Endodermal cell (in vitro differentiated cells): ENCODE measurements around the genes BNIPL, C1orf56, TMOD4, TUFT1, SNX27 and TDRKH.

- PRO-cap = no peak
Observed at GRCh38 chr1:151000258-151000938, 6.3 kb downstream of the MINDY1 start.

GRCh38 chr1:151036333-151036912 is at the start of gene BNIPL:
Gene BNIPL, plus strand, starts transcription at chr1:151036586.
- PRO-cap = no peak

- PRO-cap = bidirectional peak, plus-strand start at chr1:151047751, minus-strand start at chr1:151047651; bidirectional peak, plus-strand start at chr1:151048046, minus-strand start at chr1:151048009; bidirectional peak, plus-strand start at chr1:151048674, minus-strand start at chr1:151048370
Observed at GRCh38 chr1:151047561-151048466, at the start of gene C1orf56. Gene C1orf56, plus strand, starts transcription at chr1:151047751.

GRCh38 chr1:151145561-151146521 is 590 bp downstream of the SEMA6C start:
- PRO-cap = unidirectional peak, plus-strand start at chr1:151145812; unidirectional peak, plus-strand start at chr1:151145847; unidirectional peak, plus-strand start at chr1:151146425

- PRO-cap = no peak
Observed at GRCh38 chr1:151175828-151176330, at the start of gene TMOD4. Gene TMOD4, minus strand, starts transcription at chr1:151175981.

- PRO-cap = no peak
Observed at GRCh38 chr1:151251656-151252054, 2.9 kb upstream of the PSMD4 start.

GRCh38 chr1:151283062-151283215 is 840 bp downstream of the ZNF687 start:
- PRO-cap = no peak

DNA sequence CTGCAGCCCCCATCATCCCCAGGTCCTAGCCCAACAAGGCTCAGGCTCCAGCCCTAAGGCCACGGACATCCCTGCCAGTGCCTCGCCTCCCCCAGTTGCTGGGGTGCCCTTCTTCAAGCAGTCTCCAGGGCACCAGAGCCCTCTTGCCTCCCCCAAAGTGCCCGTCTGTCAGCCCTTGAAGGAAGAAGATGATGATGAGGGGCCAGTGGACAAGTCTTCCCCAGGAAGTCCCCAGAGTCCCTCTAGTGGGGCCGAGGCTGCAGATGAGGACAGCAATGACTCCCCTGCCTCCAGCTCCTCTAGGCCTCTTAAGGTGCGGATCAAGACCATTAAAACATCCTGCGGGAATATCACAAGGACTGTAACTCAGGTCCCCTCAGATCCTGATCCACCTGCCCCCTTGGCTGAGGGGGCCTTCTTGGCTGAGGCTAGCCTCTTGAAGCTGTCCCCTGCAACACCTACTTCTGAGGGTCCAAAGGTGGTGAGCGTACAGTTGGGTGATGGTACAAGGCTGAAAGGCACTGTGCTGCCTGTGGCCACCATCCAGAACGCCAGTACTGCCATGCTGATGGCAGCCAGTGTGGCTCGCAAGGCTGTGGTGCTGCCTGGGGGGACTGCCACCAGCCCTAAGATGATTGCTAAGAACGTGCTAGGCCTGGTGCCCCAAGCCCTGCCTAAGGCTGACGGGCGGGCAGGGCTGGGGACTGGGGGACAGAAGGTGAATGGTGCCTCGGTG is 5.0 kb downstream of the ZNF687 start:
- PRO-cap = no peak

- PRO-cap = bidirectional peak, plus-strand start at chr1:151328291, minus-strand start at chr1:151328138
Observed at GRCh38 chr1:151327933-151328434, 768 bp upstream of the PI4KB start.

- PRO-cap = no peak
Observed at GRCh38 chr1:151401710-151402213, 2.4 kb downstream of the PSMB4 start.

DNA sequence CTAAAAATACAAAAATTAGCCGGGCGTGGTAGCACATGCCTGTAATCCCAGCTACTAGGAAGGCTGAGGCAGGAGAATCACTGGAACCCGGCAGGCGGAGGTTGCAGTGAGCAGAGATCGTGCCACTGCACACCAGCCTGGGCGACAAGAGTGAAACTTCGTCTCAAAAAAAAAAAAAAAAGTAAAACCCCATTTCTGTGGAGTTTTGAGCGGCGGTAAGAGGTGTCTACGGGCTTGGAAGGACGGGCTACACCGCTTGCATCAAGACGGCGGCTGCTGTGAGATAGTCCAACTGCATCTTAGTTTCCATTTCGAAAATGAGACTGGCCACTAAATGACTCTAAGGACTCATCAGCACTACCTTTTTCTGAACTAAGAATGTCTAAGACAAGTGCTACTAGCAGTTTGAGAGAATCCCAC is 1.5 kb downstream of the POGZ start:
- PRO-cap = no peak

- PRO-cap = no peak
Observed at GRCh38 chr1:151526627-151527207, 13.4 kb upstream of the TUFT1 start.

DNA sequence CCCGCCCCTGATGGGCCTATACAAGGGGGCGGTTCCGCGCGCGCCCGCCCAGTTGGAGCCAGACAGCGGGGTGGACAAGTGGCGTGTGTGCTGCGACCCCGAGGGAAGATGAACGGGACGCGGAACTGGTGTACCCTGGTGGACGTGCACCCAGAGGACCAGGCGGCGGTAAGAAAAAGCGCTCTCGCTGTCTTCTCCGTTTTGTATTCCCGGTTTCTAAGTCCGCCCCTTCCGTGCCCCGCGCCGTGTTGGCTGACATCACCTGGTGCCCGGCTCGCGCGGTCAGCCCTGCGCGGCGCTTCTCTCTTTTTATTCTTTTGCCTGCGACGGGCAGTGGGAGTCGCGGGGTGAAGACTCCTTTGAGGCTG is at the start of gene TUFT1:
Gene TUFT1 (plus strand): TSS at position 51 of the 368 bp plus-strand sequence.
- PRO-cap = bidirectional peak, plus-strand start at position 51 of the sequence, minus-strand start outside the sequence

DNA sequence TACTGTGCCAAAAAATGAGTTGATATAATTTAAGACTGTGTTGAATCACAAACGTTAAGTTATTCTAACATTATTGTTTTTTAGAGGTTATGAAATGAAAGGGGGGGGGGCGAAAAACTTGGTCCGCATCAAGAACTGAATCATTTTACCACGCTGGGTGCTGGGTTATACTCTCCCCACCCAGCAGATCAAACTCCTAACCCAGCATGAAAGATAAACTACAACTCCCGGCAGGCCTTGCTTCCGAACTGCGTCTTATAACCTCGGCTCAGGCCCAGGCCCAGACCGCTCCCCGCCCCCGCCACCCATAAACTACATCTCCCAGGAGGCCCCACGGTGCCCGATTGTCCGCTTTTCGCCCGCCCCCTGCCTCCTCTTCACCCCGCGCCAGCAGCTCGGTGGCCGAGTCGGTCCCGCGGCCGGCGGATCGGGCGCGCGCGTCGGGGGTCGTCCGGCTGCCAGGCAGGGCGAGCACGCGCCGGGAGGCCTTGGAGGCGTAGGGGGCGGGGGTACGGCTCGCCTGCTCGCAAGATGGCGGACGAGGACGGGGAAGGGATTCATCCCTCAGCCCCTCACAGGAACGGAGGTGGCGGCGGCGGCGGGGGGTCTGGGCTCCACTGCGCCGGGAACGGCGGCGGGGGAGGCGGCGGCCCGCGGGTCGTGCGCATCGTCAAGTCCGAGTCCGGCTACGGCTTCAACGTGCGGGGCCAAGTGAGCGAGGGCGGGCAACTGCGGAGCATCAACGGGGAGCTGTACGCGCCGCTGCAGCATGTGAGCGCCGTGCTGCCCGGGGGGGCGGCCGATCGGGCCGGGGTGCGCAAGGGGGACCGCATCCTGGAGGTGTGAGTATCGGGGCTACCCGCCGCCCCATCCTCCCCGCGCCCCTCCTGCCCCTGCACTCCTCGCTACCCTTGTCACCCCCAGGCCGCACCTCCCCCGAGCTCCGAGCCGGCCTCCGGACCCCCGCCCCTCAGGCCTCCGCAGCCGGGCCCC is at the start of gene SNX27:
Gene SNX27 (plus strand): TSS at position 380 of the 993 bp plus-strand sequence.
- PRO-cap = bidirectional peak, plus-strand start at position 405 of the sequence, minus-strand start at position 609 of the sequence

- PRO-cap = no peak
Observed at GRCh38 chr1:151692083-151692753, 24.4 kb downstream of the CELF3 start.

GRCh38 chr1:151729469-151729989 is 8.2 kb downstream of the RIIAD1 start:
- PRO-cap = no peak

DNA sequence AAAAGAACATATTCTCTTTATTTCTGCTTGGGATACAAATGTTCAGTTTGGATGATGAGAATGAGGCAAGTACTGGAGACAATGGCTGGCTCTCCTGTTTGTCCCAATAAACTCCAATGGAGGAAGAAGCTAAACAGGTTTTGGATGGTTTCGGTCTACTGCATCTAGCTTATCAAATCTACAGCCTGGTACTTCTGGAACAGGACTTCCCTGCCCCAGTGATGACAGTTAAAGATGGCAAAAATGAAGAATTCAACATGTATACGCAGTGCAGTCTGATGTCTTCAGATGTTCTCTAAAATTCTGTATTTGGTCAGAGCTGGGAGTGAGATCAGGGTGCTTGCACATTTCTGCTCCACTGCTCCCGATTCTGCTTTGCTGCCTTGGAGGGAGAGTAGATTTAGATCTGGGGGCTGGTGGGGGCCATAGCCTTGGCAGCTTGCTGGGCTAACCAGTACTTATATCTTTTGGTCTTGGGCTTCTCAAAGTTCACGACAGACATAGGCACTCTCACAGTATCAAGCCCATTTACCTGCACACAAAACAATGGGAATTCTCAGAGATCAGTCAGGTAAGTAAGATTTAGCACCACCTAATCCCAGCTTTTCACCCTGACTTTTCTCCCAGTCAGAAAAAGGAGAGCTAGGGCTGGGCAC is 3.5 kb downstream of the MRPL9 start:
- PRO-cap = no peak

DNA sequence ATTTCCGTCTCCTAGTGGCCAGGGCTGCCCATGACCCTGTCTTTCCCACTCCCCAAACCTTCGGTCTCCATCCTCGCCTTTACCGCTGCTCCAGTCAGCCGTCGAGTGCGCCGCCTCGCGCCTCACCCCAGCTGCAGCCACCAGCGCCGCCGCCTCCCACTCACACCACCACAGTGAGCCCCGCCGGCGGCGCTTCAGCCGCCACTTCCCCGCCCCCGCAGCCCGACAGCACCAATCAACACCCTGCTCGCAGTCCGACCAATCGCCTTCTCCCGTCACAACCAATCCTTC is at the start of gene TDRKH:
Gene TDRKH (minus strand): TSS at position 179 of the 291 bp plus-strand sequence.
- PRO-cap = bidirectional peak, plus-strand start outside the sequence, minus-strand start at position 167 of the sequence

DNA sequence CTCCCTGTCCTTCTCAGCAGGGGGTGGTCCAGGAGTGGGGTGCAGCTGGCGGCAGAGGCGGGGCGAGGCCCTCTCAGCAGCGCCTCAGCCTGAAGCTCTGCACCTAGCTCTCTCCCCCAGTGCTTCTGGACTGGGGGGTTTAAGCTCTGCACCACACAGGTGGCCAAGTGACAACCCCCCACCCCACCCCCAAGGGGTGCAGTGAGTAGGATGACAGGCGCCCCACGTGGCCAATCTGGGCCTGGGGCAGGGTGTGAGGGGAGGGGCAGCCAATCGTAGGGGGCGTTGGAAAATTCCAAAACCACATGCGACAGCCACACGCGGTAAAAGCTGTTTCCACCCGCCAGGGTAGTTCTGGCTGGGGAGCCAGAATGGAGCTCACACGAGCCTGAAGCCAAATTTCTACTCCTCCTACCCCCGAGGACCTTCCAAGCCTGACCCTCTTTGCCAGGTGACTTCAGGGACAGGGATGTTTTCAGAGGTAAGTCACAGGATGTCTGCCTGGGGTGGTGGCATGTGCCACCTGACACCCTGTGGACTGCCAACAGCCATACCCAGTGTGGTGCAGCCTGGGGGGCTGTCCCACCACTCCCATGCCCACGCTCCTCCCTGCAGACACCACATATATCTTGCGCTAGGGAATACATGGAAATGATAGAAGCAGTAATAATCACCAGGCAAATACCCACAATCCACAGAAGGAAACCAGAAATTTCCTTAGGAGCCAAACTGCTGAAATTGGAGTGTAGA is 5.5 kb downstream of the RORC start:
- PRO-cap = no peak

DNA sequence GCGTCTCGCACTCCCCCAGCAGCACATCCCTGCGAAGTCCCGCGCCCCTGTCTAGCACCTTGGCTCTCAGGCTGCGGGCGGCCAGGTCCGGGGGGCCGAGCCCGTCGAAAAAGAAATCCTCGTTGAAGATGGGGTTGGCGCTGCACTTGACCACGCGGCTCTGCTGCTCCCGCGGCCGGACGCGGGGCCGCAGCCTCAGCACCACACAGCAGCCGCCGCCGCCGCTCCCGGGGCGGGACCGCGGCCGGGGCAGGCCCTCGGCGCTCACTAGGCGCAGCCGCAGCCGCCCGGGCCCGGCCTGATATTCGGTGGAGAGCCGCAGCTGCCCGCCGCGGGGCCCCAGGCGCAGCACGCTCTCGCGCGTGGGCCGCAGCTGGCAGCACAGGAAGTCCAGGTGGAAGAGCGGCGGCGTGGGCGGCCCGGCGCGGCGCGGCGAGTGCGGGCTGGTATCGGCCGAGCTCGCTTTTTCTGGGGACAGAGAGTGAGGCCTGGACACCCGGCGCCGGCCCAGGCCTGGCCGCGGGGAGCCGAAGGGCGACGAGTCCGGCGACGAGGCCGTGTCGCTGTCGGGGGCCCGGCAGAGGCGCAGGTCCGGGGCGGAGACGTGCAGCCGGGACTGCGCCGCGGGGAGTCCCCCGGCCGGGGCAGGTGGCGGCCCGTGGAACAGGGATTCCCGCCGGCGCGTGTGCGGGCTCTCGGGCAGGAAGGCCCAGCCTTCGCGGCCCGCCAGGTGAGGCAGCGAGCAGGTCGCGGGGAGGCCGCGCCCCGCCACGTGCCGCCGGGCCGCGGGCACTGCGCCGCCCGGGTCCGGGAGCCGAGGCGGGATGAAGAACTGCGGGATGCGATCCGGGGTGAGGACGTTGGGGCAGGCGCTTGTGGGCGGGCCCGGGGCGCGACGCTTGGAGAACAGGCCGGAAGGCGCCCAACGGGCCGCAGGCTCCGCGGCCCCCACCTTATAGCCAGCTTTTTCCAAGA is 1.3 kb downstream of the C2CD4D start:
- PRO-cap = no peak